Amniotic epithelial cell (primary cell): ENCODE measurements around a stretch of chr1.

DNA sequence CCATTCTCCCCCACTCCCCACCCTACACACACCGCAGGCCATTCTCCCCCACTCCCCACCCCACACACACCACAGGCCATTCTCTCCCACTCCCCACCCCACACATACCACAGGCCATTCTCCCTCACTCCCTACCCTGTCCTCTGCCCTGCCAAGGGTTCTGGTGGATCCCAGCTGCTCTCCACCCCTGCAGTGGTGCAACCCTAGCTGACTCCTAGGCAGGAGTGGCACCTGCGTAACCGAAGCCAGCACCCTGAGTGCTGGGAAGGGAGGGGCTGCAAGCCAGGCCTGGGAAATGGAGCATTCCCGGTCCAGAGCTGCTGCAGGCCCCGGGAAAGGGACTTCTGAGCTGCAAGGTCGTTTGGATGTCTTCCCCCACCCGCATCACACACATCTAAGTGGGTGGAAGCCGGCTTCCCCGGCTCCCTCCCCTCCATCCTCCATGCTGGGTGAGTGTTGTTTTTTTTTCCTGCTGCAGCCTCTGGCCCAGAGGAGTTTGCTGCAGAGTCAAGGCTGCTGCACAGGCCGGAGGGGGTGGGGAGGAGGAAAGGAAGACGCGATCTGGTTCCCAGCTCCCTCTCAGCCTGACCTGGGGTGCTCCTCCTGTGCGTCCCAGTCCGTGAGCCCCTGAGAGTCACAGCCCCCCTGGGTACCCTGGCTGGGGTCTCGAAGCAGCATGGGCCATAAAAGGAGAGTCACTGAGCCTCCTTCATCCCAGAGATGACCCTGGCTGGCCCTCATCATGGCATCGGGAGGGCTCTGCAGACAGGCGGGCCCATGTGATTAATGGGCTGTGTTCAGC, 16.1 kb downstream of the H6PD start:
- RRBS: 16% methylated on average over 4 of the region's 17 CpGs

GRCh38 chr1:9279150-9279586, 13.5 kb upstream of the SPSB1 start:
- RRBS: no CpG with 5 or more reads among the region's 9 CpGs

DNA sequence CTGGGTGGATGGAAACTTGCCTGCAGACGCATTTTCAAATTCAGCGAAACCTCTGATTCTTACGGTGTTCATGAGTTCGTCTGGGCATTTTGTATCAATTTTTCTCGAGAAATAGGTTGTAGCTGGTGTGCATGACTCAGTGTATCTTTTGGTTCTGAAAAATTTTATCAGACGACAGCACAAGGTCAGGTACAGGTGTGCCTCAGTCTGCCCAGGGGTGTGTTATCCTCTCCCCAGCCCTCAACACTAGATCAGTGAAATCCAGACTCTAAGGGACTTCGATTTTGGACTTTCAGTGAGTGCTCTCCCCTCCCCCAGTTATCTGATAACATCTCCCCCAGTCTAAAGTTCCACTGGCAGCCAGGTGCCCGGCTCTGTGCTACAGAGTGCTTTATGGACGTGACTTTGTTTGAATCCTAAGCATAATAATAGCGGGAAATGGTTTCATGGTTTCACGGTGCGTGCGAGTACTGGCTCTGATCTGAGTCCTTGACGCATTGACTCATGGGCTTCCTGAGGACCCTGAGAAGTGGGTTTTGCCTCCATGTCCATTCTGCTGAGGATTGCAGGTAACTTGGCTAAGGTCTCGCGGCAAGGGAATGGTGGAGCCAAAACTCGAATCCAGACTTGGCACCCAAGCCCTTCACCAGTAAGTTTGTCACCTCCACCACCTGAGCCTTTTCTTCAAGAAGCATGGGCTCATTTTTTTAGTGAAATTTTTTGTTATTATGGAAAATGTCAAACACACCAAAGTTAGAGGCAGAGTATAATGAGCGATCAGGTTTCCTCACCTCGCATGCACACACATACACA, 3.2 kb downstream of the SPSB1 start:
- RRBS: no CpG with 5 or more reads among the region's 19 CpGs

DNA sequence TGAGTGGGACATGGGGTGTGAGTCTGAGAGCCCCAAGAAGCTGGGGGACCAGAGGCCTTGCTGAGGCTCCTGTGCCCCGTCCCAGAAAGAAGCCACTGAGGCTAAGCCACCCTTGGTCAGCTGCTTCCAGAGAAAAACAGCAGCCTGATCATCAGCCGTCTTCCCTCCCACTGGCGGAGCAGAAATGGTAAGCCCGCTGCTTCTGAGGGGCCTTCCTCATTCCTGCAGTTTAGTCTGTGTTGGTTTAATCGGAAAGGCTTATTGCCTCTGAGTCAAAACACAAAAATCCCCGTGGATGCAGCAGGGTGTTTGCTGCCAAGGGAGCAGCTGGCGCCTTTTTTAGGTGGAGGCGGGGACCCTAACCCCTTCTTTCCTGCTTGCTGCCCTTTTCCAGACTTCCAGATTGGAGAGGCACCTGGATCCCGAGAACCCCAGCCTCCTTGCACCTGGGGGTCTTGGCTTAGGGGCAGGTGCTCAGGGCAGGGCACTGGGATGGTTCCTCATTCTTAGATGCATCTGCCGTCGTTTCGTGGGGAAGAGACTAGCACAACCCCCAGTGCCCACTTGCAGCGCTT, 34.0 kb downstream of the SPSB1 start:
- RRBS: no CpG with 5 or more reads among the region's 13 CpGs

- RRBS: no CpG with 5 or more reads among the region's 13 CpGs
Observed at GRCh38 chr1:9437837-9438367, 101.4 kb upstream of the SLC25A33 start.

- RRBS: no CpG with 5 or more reads among the region's 18 CpGs
Observed at GRCh38 chr1:9455527-9456184, 83.6 kb upstream of the SLC25A33 start.

GRCh38 chr1:9472875-9473494, 66.3 kb upstream of the SLC25A33 start:
- RRBS: no CpG with 5 or more reads among the region's 15 CpGs

- RRBS: no CpG with 5 or more reads among the region's 4 CpGs
Observed at GRCh38 chr1:9630995-9631357, 20.6 kb upstream of the PIK3CD start.

GRCh38 chr1:9652797-9653175, 1.3 kb downstream of the PIK3CD start:
- RRBS: under 1% methylated on average over 4 of the region's 21 CpGs

GRCh38 chr1:9721452-9722055, 70.0 kb downstream of the PIK3CD start:
- RRBS: 89% methylated on average over 4 of the region's 25 CpGs

DNA sequence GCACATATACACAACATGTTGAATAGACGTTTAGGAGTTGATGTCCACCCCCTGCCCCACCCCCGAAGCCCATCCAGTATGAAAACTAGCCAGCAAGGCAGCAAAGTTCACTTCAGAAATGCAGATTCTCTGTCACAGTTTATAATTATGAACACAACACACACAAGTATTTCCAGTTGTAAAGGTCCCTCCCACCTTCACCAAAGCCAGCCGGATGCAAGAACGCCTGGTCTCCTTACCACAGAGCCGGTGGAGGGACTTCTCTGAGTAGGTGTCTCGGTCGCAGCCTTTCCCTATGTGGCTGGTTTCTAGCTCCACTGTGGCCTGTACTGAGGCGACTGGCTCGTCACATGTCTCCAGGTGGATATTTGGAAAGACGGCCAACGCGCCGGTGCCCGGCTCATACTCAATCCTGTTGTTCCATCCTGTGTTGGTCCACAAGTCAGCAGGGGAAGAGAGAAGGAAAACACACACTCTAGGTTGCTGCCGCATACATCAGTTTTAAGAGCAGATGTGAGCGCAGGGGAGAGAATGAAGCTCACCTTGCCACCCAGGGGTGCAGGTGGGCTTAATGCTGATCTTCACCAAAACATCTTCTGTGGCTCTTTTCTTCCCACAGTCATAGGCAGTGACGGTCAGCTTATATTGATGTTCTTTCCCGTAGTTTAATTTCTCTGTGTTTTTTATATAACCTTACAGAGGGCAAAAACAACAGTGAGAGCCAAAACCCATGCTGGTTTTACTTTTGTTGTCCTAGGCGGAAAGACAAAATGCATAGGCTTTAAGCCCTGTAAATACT, 74.3 kb downstream of the CLSTN1 start:
- RRBS: no CpG with 5 or more reads among the region's 19 CpGs

- RRBS: no CpG with 5 or more reads among the region's 6 CpGs
Observed at GRCh38 chr1:9774728-9774961, 49.1 kb downstream of the CLSTN1 start.

DNA sequence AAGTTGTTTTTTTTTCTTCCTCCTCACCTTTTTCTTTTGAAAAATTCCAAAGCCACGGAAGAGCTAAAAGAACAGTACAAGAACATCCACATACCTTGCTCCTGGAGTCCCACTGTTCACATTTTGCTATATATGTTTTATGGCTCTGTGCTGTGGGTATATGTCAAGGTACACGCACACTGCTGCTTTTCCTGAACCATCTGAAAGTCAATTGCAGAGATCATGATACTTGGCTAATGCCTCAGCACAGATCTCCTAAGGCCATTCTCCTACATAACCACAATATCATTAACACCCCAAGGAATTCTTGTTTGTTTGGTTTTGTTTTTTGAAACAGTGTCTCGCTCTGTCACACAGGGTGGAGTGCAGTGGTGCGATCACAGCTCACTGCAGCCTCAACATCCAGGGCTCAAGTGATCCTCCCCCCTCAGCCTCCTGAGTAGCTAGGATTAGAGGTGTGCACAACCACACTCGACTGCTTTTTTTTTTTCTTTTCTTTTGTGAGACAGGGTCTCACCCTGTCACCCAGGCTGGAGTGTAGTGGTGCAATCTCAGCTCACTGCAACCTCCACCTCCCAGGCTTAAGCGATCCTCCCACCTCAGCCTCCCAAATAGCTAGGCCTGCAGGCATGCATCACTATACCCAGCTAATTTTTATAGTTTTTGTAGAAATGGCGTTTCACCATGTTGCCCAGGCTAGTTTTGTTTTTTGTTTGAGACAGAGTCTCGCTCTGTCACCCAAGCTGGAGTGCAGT, 15.8 kb downstream of the CTNNBIP1 start:
- RRBS: no CpG with 5 or more reads among the region's 8 CpGs

DNA sequence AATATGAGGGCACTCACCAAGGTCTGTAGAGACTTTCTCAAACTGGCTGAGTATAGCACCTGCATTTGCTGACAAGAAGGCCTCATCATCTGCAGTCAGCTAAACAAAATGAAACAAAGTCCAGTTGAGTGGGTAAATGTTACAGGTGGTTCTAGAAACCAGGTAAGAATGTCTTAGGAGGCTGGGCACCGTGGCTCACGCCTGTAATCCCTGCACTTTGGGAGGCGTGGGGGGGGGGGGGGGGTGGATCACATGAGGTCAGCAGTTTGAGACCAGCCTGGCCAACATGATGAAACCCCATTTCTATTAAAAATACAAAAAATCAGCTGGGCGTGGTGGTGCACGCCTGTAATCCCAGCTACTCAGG, 11.3 kb downstream of the LZIC start:
- RRBS: no CpG with 5 or more reads among the region's 5 CpGs

GRCh38 chr1:10032385-10032873, 329 bp upstream of the UBE4B start:
- RRBS: no CpG with 5 or more reads among the region's 48 CpGs

GRCh38 chr1:10059190-10059944, 26.6 kb downstream of the UBE4B start:
- RRBS: no CpG with 5 or more reads among the region's 13 CpGs

- RRBS: no CpG with 5 or more reads among the region's 9 CpGs
Observed at GRCh38 chr1:10065175-10065854, 32.6 kb downstream of the UBE4B start.

GRCh38 chr1:10155158-10155660, 55.2 kb upstream of the KIF1B start:
- RRBS: no CpG with 5 or more reads among the region's 4 CpGs

DNA sequence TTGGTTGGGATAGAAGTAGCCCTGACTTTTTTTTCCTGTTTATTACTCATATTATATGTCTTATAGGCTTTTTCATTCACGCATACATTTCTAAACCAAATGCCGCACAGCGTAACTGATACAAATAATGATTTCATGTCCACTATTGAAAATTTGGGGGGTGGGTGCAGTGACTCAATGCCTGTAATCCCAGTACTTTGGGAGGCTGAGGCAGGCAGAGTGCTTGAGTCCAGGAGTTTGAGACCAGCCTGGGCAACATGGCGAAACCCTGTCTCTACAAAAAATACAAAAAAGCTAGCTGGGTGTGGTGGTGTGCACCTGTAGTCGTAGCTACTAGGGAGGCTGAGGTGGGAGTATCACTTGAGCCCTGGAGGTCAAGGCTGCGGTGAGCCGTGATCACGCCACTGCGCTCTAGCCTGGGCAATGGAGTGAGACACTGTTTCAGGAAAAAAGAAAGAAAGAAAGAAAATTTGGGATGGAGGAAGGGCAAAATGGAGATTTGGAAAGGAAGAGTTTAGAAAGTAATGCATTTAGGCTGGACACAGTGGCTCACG, 27.3 kb downstream of the KIF1B start:
- RRBS: no CpG with 5 or more reads among the region's 10 CpGs

DNA sequence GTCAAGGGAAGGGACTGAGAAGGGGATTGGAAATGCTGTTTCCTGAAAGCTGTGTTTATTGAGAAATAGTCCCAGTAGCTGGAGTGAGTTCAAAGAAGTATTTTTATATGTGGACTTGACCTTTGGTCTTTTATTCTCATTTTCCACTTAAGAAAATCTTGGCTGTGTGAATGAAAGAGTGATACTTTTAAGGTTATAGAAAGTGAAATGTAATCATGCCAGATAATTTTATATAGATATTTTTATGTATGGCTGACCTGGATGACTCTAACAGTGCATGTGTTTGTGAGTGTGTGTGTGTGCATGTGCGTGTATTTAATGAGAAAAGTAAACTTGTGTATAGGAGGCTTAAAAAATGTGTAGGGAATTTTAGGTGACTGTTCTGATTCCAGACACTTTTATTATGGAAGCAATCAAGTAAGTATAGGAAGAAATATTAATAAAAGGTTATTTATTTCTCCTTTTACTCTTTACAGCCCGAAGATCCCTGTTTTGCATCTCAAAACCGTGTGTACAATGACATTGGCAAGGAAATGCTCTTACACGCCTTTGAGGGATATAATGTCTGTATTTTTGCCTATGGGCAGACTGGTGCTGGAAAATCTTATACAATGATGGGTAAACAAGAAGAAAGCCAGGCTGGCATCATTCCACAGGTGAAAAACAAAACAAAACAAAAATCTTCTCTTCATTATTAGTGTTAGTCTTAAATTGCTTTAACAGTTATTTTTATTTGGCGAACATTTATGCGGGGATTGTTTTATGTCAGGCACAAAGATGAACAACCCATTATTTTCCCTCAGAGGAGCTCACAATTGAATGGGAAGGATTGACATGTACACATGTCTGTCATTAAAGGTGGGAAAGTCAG, 47.9 kb downstream of the KIF1B start:
- RRBS: no CpG with 5 or more reads among the region's 6 CpGs